ENCODE results near the gene USP9X.

DNA sequence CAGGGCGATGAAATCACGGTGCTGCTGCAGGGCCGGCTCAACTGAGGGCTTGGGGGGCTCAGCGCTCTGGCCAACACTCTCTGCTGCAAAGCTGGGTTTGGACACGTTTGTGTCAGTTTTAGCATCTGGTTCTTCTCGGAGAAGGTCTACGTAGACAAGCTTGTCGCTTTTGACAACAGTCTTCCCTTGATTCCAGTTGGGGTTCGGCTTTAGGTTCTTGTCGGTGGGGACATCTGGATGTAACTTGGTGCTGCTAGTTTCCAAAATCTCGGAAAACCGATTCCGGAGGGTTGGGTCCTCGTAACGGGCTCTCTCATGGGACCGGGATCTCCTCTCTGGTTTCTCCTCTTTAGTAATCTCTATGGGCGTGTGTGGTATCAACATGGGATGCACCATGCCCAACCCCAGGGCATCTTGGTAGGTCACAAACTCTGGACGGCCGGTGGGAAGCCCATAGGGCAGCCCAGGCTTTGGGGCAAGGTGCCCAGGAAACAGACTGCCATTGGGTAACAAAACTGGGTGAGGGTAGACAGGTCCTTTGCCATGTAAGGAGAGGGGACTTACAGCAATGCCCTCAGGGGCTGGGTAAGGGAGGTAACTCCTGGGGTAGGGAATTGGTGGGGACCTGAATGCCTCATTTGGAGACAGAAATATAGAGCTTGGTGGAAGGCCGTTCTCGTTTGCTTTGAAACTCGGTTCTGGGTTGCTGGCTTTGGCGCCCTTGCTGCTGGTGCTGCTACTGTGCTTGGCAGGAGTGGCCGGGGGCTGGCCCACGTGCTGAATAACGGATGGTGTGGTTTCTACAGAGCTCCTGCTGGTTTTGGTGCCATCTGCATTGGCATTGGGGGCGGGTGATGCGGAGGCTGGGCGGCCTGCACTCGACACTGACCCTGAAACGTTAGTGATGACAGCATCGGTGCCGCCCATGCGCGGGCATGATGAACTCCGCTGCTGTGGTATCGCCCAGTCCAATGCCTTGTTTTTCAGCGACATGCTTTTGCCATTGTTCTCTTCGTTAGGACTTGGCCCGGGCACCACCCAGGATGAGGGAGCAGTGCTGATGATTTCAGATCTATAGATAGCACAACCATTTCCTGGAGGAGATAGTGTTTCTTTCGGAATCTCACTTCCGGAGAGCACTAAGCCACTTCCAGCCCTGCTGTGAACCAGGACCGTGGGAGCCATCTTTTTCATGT, 24.6 kb downstream of the BCOR start:
- RRBS: 60% methylated on average over 5 of the region's 43 CpGs

DNA sequence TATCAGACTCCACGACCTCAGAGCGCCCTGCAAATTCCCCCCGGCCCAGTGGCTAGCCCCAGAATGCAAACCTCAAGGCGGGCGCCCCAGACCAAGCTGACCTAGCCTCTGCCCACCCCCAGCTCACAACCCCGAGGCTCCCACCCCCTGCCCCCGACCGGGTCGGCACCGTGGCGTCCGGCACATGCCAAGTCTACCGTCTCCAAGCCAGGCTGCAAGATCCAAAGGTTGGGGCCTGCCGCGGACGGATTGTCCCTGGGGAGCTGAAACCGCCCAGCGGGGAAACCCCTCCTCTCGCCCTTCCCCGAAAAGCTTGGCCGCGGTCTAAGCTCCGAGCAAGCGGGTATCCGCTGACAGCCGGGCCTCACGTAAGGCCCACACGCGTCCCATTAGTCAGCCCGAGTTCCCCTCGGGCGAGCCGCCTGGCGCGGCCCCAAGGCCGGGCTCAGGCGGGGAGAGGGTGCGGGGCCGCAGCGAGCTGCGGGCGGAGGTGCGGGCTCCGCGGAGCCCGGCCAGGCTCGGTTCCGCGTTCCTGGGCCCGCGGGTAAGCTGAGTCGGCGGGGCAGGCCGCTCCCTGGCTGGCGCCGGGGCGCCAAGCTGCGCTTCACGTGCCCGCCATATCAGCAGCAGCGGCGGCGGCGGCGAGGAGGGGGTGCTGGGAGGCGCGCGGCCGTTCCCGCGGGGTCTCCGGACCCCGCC, 6.9 kb upstream of the BCOR start:
- RRBS: 1% methylated on average over 41 of the region's 73 CpGs

- RRBS: 4% methylated on average over 8 of the region's 51 CpGs
These were observed 47.2 kb upstream of the BCOR start for GRCh38 chrX:40144636-40145713.

- RRBS: no CpG with 5 or more reads among the region's 37 CpGs
These were observed 50.0 kb upstream of the BCOR start for GRCh38 chrX:40147631-40148328.

- RRBS: no CpG with 5 or more reads among the region's 6 CpGs
These were observed 81.5 kb upstream of the BCOR start for GRCh38 chrX:40179350-40179658.

DNA sequence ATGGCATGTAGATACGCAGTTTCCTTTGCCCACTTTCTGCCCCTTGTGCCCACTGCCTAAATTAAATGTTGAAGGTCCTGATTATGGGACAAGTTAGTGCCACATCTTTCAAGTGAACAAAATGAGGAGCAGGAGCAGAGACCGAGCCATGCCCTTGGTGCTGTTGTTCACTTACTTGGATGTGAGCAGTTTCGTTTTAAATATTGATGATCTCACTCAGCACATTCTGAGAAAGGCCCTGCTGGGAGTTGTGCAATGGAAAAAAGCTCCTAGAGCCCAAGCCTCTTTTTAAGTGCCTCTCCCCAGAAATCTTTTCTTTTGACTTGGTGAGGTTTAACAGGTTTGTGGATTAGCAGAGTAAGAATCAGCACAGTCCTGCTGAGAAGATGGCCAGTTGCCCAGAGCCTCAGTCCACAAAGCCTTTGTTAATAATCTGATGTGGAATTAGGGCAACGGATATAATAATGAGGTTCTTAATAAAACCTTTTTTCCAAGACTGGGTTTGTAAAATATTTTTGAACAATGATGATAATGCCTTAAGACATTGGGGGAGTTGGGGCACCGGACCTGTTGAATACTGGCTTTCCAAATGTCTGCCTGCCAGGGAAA, 157.5 kb upstream of the ATP6AP2 start:
- RRBS: no CpG with 5 or more reads among the region's 5 CpGs

DNA sequence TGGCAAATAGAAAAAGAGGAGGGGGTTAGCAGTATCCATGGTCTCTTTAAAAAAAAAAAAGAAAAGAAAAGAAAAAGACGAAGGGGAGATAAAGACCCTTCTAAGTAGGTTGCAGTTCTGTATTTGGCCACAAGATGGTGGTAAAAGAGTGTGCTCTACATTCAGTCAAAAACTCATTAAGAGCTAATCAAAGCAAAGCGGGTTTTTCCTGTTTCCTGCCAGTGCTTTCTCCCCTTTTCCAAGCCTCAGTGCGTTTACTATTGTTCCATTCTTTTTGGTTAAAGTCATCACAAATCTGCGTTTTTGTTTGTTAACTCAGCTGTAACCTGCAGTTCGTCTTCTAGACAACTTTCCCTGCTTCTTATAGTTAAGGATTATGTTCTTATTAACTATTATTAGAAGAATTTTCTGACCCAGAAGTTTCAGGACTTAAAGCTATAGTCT, 36.8 kb upstream of the ATP6AP2 start:
- RRBS: no CpG with 5 or more reads among the region's 5 CpGs

- RRBS: no CpG with 5 or more reads among the region's 8 CpGs
These were observed 22.0 kb upstream of the CXorf38 start for GRCh38 chrX:40669161-40669995.

DNA sequence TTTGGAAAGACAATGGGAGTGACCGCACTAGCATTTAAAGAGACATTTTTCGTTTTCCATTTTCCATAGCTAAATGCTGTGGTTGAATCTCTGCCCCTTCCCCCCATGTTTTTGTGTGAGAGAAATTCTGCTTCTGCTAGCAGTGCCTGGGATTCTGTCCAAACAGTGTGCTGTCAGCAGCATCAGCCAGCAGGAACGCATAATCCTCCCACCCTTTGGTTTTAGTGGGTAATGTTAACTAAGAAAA, 110.2 kb upstream of the MED14 start:
- RRBS: no CpG with 5 or more reads among the region's 3 CpGs

DNA sequence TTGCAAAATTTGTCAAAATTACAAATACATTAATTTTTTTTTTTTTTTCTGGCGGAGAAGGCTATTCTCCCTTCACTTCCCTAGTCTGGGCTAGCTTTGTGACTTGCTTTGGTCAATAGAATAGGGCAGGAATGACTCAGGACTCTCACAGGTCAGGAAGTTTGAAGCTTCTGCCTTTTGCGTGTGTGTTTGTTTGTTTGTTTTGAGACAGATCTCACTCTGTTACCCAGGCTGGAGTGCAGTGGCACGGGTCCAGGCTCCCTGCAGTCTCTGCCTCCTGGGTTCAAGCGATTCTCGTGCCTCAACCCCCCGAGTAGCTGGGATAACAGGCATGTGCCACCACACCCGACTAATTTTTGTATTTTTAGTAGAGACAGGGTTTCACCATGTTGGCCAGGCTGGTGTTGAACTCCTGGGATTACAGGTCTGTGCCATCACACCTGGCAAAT, 55.9 kb upstream of the USP9X start:
- RRBS: no CpG with 5 or more reads among the region's 7 CpGs

DNA sequence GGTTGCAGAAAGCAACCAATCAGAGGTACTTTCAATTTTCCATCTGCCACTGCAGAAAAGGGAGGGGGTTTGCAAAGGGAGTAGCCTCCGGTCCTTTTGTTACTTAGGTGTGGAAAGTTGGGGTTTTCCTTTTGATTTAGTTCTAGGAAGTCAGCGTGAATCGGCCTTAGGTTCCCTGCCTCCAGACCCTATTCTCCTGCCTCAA, 51.7 kb upstream of the USP9X start:
- RRBS: no CpG with 5 or more reads among the region's 3 CpGs

DNA sequence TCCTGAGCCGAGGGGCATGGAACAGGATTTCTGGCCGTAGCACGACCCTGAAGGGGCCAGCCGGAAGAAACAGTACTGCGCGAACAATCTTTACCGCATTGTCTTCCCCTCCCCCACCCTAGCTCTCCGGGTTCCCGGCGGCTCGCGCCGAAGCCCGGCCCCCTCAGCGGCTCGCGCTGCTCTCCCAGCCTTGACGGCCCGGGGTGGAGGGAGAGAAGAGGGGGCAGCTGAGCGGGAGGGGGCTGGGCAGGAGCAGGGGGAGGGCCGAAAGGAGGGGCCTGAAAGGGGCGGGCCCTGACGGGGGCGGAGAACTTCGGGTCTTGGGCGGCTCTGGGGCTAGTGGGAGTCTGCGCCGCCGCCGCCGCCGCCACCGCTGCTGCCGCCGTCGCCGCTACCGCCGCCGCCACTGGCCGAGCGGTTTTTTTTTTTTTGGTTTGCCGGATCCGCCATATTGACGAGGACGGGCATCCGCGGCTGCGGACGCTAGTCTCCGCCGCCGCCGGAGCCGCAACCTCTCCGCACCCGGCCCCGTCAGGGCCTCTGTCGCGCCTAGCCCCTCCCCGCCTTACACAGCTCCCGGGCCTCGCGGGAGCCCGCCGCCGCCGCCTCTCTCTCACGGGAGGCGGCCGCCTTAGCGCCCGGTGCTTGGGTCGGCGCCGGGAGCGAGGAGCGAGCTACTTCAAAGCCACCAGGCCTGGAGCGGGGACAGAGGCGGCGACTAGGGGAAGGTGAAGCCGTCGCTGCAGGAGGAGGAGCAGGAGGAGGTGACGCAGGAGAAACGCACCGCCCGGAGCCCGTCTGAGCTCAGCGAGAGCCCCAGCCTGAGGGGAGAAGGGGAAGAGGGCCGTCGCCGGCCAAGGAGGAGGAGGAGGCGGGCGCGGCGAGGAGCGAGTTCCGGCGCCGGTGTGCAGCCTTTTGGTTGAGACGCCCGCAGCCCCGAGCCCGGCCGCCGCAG, at the start of gene USP9X:
Gene USP9X (plus strand): TSS at position 433 of the 955 bp plus-strand sequence.
- RRBS: 1% methylated on average over 57 of the region's 106 CpGs

DNA sequence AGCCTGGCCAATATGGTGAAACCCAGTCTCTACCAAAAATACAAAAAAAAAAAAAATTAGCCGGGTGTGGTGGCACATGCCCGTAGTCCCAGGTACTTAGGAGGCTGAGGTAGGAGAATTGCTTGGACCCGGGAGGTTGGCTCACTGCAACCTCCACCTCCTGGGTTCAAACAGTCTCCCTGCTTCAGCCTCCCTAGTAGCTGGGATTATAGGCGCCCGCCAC, 16.0 kb downstream of the USP9X start:
- RRBS: no CpG with 5 or more reads among the region's 5 CpGs

GRCh38 chrX:41110656-41110953, 25.4 kb downstream of the USP9X start:
- RRBS: no CpG with 5 or more reads among the region's 2 CpGs

- RRBS: no CpG with 5 or more reads among the region's 4 CpGs
These were observed 28.8 kb downstream of the USP9X start for GRCh38 chrX:41114101-41114446.

DNA sequence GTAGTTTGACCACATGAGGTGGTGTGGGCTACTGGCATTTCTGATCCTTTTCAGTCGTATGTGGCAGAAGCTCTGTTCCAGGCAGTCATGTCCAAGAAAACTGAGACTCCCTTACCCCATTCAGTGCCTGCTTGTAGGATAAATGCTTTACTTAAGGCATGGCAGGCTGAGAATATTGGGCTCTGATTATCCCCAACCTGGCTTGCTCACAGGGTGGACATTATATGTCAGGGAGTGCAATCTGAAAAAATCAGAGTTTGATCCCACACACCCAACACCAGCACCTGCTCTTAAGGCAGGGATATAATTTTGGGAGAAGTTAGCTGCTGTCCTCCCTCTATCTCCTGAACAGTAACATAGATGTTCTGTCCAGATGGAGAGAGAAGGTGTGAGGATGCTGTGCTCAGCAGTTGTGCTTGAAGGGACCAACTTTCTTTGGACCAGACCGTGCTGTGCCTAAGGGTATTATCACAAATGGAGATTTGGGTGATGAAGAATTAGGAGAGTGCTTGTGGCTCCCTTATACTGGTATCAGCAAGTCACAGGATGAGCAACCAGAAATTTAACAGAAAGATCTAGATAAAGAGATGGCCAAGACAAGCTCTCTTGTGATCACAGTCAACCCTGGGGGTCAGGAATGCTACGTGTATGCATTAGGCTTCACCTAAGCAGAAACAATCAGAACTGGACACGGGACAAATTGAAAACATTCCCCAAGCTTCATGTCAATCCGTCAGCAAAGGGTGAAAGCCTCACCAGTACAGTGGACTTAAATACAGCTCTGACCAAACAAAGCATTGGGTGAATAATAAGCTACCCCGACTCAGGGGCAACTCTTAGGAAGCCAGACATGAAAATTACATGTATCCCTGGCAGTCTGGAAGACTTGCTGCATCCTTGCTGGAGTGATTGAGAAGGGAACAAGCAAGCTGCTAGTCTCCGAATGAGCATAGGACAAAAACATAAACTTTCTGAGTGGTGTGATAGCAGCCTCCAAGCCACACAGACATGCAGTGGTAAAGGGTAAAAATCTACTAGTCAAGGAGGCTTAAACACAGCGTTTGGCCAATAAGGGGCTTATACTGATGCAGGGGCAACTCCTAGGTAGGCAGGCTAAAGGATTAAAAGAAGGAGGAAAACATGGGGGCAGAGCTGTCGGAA, 71.5 kb downstream of the USP9X start:
- RRBS: no CpG with 5 or more reads among the region's 9 CpGs

- RRBS: no CpG with 5 or more reads among the region's 3 CpGs
These were observed 72.4 kb downstream of the USP9X start for GRCh38 chrX:41157519-41158239.

- RRBS: no CpG with 5 or more reads among the region's 12 CpGs
These were observed 10.0 kb downstream of the DDX3X start for GRCh38 chrX:41343913-41344482.

DNA sequence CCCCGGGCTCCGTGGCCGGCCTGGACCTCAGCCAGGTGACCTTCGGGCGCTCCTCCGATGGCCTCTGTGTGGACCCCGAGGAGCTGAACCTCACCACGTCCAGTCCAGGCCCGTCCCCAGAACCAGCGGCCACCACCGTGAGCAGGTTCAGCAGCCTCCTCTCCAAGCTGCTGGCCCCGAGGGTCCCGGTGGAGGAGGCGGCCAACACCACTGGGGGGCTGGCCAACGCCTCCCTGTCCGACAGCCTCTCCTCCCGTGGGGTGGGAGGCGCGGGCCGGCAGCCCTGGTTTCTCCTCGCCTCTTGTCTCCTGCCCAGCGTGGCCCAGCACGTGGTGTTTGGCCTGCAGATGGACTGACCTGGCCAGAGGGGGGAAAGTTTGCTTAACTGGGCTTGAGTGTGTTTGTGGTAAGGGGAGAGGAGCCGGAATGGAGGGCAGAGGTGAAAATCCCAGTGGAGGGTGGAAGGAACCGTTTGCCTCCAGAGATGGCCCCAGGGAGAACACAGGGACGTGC, 27.5 kb downstream of the NYX start:
- RRBS: 66% methylated on average over 4 of the region's 26 CpGs

DNA sequence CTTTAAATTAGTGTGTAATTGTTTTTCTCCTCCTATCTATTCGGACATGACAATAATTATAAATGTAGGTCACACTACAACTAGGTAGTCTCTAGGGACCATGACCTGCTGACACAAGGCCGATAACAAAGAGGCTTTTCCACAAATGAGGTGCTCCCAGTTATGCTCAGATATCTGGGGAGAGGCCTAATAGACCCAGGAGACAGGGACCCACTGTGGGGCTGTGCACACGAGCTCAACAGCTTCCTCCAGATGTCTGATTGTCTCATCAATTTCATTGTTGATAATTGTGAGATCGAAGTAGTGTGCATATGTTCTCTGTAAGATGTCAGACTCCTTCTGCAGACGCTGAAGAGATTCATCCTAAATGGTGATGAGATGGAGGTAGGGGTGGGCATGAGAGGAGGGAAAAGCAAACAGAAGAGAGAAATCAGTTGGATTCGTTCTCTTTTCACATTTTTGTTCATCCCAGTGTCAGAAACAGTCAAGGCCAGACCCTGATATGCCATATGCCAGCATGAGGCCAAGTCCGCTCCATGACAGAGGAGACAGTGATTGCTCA, 73.2 kb downstream of the NYX start:
- RRBS: no CpG with 5 or more reads among the region's 7 CpGs

Measured in brain (tissue), 1 donor.